Pericardium fibroblast (primary cell): ENCODE measurements around the genes EIF2D and PIGR.

DNA sequence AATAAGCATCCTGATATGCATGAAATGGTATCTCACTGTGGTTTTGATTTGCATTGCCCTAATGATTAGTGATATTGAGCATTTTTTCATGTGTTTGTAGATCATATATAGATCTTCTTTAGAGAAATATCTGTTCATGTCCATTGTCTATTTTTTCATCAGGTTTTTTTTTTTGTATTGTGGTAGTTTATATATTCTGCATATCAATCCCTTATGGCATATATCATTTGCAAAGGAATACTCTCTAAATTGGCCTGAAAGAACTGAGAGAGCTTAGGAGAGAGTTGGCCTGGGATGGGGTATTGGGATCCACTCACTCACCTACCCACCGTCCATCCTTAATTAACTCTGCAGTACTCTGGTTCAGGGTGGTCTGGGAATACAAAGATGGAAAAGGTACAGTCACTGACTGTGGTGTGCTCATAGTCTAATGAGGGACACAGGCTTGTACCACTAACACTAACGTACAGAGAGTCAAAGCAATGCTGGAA is 41.1 kb downstream of the EIF2D start:
- RAMPAGE, long total RNA: no peak

- RAMPAGE, long total RNA: no peak
Measured at GRCh38 chr1:206587060-206587807, 25.0 kb downstream of the EIF2D start.

GRCh38 chr1:206611741-206612879 is at the start of gene EIF2D:
Gene EIF2D, minus strand, starts transcription at chr1:206612465.
- RAMPAGE, long total RNA: start-site peak on the minus strand at chr1:206612434-206612463, 50 and 34 reads in 2 replicates

DNA sequence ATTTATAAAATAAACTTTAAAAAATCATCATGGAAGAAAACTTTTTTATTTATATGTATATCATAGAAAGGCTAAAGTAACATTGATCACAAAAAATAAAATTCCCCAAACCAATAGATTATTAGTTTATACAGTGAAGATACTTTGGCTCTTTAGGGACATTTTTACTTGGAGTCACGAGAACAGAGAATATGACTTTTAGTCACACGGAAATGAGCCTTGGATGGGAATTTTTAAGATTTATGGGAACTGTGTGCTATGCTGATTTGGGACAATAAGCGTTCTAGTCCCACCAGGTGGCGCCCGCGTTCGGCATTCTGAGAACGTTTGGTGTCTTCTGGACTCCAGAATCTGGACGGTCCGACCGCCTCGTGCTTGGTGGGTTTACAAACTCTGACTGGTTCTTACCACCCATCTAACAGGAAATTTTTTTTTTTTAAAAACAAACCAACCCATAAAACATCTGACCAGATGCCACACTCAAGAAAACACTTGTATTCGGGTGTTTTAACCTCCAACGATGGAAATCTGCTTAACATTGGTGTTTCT is 1.1 kb upstream of the DYRK3 start:
- RAMPAGE, long total RNA: no peak

GRCh38 chr1:206652234-206653169 is 17.2 kb downstream of the DYRK3 start:
- RAMPAGE, long total RNA: no peak

DNA sequence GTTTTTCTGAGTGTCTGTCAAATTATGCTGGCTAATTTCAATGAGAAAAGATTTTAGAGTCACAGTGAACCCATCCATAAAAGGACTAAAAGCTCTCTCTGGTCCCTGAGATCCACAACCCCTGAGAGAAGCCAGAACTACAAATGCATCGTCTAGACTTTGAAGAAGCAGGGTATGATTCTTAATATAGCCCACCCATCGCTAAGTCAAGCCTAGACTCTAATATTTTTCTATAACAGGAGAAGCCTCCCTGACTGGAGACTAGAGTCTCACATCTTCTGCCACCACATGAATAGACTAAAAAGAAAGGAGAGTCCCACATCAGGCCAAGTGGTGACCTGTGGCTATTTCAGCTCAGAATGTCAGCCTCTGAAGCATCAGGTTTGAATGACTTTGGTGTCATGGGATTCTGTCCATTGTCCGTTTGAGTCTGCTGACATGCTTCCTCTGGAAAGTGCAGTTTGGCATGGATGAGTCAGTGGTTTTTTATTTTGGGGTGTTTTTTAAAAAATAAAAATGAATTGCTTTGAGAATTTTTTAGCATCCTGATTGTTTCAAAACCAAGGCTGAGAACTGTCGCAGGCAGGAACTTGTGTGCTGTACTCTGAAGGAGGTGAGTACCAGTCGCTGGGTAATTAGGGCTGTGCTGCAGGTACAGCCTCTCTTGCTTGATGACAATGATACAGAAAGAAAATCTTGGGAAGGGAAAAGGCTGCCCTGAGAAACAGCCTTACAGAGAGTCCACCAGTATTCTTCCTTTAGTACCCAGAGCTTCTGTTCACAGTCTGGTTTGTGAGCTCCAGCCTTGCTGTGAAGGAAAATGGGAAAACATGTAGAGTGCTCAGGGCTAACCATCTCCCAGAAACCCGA is 19.5 kb downstream of the DYRK3 start:
- RAMPAGE, long total RNA: no peak

DNA sequence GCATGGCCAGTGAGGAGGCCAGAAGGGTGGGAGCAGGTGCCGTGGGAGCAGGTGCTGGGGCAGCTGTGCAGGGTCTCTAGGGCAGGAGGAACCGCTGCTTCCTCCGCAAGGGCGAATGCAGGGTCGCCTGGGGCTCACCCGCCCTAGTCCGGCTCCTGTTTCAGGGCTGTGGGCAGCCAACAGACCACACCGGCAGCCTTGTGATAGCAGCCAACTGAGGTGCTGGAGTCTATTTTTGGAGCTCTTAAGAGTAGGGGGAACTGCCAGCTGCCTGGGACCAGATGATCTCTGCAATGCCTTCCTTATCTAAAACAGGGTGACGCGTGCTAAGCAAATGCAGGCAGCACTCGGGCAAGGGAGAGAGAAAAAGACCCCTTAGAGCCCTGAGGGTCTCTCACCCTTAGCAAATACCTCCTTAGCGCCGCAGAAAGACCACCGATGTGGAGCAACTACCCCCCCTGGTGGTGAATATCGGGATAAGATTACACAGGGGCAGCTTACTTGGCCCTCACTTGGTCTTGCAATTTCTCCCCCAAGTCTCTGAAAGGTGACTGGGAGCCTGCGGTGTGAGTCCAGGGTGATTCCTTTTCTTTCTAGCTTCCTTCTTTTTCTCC is 20.7 kb upstream of the MAPKAPK2 start:
- RAMPAGE, long total RNA: no peak

DNA sequence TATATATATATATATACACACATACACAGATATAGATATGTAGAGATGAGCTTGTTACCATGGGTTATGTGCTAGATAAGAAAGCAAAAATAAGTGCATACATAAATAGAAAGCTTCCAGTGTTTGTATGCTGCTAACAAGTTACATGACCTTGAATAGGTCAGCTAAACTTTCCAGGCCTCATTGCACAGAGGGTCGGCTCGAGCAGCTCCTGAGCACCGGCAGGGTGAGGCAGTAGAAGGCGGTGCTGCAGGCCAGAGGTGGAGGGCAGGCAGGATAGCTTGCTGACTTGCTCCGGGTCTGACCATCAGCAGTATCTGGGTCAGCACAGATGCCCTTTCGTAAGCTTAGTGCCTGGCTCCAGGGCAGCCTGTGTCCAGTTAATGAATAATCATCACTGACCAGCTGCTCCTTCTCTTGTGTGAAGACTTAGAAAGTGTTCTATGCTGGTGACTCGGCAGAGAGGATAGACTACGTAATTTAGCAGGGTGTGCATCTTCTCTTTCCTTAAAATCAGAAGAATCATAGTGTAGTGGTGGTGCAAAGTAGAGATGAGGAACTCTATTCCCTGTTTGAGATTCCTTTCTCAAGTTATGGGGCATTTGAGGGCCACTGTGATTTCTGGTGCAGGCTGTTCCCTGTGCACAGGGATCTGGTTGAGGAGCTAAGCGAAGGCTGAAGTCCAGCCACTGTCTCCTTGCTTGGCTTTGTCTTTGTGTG is 6.9 kb downstream of the MAPKAPK2 start:
- RAMPAGE, long total RNA: no peak

GRCh38 chr1:206700229-206701452 is 15.9 kb downstream of the MAPKAPK2 start:
- RAMPAGE, long total RNA: no peak

GRCh38 chr1:206713807-206714412 is 29.2 kb downstream of the MAPKAPK2 start:
- RAMPAGE, long total RNA: no peak

DNA sequence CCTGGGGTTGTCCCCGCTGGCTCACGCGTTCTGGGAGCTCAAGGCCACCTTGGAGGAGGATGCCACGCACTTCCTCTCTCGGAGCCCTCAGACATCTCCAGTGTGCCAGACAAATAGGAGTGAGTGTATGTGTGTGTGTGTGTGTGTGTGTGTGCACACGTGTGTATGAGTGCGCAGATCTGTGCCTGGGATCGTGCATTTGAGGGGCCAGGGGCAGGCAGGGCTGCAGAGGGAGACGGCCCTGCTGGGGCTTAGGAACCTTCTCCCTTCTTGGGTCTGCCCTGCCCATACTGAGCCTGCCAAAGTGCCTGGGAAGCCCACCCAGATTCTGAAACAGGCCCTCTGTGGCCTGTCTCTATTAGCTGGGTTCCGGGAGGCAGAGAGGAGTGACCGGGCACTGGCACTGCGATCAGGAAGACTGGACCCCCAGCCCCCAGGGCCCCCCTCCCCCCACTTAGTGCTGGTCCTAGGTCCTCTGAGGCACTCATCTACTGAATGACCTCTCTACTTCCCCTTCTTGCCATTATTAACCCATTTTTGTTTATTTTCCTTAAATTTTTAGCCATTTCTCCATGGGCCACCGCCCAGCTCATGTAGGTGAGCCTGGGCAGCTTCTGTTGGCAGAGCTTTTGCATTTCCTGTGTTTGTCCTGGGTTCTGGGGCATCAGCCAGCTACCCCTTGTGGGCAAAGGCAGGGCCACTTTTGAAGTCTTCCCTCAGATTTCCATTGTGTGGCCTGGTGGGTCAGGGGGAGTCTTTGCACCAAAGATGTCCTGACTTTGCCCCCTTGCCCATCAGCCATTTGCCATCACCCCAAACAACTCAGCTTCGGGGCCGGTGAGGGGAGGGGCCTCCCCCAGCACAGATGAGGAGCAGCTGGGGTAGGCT is 37.2 kb upstream of the IL19 start:
- RAMPAGE, long total RNA: no peak

- RAMPAGE, long total RNA: no peak
Measured at GRCh38 chr1:206803098-206803642, 30.9 kb upstream of the IL10 start.

DNA sequence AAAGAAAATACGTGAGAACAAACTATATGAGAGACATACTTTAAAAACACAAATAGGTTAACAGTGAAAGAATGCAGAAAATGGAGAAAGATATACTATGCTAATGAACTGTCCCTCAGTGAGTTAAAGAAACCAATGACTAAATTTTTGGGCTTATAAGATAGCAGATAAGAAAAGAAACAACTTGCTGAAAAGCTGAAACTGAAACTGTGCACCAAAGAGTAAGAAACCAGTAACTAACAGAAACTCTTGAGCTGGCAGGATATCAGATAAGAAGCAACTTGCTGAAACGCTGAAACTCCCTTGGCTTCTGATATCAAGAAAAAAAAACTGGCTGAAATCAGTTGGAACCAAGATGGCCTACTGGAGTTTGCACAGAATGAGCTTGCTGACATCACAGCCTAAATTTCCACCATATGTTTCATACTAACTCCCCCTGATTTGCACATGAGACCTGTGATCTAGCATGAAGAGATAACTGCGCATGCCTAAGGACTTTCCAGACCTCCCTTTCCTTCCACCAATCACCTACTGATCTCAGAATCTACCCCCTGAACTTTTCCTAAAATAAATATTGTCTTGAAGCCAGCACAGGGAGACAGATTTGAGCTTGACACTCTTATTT is 44.6 kb upstream of the IL10 start:
- RAMPAGE, long total RNA: no peak

DNA sequence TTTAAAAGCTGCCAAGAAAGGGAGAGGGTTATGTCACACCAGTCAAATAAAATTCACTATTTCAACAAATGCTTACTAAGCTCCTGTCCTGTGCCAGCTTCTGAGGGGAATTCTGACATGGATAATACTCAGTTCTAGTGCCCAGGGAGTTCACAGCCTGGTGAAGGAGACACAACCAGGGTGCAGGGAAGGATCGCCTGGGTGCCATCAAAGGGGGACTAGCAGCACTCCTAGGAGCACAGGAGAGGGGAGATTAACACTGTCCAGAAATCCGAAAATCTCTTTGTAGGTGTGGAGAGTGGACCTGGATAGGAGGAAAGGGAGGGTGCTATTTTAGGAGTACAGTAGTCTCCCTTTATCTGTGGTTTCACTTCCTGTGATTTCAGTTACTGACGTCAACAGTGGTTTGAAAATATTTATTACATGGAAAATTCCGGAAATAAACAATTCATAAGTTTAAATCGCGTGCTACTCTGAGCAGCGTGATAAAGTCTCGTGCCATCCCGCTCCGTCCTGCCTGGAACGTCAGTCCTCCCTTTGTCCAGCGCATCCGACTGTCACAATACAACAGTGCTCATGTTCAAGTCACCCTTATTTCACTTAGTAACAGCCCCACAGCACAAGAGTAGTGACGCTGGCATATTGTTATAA is 6.6 kb upstream of the IL24 start:
- RAMPAGE, long total RNA: no peak

DNA sequence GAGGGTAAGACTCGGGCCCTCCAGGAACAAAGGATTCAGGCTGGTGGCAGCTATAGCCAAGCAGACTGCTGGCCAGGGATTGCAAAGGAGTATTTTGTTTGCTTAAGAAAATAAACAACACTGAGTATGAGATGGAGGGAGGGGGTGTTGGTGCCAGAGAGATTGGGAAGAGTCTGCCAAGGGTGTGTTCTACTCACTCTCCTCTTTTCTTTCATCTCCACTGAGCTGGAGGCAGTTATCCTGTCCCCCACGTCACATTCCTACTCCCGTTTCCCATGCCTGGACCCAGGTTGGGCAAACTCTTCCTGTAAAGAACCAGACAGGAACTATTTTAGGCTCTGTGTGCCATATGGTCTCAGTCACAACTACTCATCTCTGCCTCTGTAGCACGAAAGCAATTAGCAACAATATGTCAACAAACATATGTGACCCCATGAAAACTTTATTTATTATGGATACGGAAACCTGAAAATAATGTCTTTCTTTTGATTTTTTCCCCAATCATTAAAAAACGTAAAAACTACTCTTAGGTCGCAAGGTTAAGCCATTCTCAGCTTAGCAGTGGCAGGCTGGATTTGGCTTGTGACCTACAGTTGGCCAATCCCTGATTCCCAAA is 1.3 kb upstream of the IL24 start:
- RAMPAGE, long total RNA: no peak

- RAMPAGE, long total RNA: no peak
Measured at GRCh38 chr1:206946036-206946755, at the start of gene PIGR. Gene PIGR, minus strand, starts transcription at chr1:206946466.

DNA sequence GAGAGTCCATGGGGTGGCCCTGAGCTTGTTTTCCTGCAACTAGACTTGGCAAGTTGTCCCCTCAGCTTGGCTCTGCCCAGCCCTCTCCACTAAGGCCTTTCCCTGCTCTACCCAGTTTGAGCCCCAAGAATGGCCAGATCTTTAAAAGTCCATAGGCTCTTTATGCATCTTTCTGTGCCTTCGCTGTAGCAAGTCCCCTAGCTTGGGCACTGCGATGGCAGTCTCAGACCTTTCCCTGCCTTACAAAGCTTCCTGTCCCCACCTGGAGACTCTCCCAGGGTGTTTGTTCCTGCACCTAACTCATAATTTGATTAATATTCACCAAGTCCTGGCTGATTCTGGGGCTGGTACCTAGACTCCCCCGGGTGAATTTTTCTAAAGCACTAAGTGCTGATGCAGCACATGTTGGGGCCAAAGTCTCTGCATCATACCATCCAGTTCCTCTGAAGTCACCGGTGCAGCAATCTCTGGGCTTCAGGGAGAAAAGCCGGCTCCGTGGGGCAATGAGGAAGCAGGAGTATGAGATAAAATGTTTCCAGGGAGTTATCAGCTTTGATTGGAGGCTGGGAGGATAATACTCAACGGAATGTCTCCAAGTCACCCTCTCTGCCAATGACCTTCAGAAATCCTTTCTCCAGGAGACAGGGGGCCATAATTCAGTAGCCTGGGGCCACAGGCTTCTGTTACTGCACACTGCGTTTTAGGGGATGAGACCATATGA is 1.3 kb downstream of the FCAMR start:
- RAMPAGE, long total RNA: no peak

GRCh38 chr1:206978172-206978698 is 8.0 kb upstream of the FCAMR start:
- RAMPAGE, long total RNA: no peak

DNA sequence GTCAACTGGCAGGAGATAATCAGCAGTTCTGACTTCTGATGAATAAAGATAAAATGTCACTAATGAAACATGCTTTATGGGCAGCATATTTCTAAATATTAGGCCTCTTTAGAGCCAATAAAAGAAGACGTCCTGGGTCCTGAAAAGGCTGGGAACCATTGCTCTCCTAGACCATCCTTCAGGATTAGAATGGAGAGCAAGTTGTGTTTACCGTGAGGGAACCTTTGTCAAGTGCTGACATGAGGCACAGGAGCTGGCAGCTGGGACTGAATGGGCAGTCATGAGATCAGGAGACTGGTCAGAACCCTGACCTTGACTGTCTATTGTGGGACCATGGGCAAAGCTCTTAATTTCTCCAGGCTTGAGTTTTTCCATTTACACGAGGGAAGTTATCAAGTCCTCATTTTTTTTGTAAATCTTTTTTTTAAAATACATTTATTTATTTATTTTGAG is 5.1 kb downstream of the PFKFB2 start:
- RAMPAGE, long total RNA: no peak

DNA sequence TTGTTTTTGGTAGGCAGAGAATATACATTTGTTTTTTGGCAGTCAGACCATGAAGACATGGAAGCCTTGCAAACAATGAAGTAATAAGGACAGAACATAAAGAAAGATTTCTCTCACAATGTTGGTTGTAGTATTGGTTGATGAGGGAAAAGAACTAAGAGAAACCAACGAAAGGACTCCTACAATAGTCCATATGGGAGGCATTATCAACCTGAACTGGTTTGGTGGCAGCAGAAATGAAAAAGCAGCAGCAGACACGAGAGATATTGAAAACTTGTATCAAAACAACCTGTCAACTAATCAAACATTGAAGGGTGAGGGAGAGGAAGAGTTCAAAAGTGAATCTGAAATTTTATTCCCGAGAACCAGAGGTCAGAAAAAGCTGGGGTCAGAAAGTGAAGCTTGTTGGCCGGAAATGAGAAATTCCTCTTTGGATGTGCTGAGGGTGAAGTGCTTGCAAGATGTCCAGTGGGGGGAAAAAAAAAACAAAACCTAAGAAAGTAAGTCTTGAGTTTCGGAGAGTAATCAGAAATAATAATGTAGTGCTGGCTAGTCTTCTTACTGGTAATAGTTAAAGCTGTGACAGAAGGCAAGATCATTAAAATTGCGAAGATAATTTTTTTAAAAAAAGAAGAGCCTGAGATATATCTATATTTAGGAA is 1.9 kb upstream of the C4BPA start:
- RAMPAGE, long total RNA: no peak